Left lobe of liver (tissue), 1 donor: ENCODE measurements around a stretch of chr9.

DNA sequence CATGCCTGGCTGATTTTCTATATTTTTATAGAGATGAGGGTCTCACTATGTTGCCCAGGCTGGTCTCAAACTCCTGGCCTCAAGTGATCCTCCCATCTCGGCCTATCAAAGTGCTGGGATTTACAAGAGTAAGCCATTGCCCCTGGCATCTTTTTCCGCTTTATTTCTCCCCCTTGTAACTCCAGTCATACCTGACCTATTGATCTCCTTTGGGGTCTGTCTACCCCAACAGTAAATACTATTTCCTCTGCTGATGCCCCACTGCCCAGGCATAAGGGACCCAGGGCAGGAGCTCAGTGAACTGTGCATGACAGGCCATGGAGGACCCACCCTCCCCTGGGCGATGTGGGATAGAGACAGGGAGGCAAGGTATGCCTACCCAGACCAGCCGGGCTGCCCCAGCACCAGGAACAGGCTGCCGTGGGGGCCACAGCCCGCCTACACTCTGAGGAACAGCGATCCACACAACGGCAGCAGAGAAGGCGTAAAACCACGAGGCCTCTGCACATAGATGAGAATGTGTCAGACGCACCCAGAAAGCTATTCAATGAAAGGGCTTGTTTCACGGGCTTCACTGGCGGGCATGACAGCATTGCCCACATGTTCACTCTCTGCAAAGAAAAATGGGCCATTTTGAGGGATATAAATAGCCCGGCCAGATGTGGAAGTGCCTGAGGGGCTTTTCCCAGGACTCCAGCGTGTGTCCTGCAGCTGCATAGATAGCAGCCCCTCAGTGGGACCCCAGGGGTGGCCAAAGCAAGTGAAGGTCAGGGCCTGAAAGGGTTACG lies 49.6 kb downstream of the SEMA4D start:
- PRO-cap: no peak

DNA sequence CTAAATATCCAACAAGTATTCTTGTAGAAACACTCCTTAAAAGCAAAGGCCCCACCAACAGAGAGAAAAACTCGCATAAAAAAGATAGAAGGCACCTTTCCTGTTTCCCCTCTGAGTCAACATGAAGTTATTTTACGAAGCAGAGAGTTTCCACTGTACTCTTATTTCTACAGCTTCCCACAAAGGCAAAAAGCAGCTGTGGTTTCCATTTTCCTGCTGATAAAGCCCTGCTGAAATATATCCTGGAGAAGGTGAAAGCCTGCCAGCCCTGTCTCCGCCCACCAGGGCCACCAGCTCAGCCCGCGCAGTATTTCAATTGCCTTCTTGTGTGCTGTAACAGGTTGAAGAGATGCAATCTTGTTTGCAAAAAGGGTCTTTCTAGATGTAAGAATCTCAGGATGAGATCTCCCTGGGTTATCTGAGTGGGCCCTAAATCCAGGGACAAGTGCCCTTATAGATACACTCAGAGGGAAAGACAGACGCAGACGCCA lies 20.0 kb downstream of the SEMA4D start:
- PRO-cap: no peak

DNA sequence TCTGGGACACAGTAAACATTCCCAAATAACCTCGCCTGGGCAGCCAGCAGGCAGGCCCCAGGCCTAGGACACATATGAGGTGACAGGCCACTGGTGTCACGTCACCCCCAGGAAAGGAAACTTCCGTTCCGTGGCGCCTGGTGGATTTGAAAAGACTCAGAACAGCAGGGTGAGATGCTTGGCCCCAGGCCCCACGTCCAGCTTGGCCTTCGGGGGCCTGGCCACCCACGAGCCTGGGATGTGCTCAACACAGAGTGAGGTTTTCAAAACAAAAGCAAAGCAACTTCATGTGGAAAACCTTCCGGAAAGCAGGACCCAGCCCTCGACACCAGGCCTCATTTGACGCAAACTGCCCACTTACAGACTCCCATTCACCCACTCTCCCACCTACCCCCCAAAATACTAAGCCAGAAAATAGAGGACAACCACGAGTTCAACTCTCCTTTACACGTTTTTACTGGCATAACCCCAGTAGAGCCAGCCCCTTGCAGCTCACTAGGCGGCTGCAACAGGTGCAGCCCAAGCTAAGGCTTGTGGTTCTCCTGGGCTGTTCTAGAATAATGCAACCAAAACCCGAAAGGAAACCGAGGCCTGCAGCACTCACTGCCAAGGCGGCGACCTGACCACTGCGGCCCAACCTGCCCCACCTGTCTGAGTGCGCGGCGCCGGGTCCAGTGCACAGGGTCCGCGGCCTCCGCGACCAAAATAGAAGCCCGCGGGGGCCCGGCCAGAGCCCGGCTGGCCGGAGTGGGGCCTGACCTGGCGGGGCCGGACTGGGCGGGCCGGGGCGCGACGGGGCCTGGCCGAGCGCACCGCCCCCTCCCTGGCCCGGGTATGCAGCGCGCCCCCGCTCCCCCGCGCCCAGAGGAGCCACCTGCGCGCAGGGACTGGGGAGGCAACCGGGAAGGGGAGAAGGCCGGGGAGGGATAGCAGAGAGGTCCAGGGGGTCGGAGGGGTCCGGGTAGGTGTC lies 900 bp downstream of the SEMA4D start:
- PRO-cap: unidirectional peak, plus-strand start at position 596 of the sequence

DNA sequence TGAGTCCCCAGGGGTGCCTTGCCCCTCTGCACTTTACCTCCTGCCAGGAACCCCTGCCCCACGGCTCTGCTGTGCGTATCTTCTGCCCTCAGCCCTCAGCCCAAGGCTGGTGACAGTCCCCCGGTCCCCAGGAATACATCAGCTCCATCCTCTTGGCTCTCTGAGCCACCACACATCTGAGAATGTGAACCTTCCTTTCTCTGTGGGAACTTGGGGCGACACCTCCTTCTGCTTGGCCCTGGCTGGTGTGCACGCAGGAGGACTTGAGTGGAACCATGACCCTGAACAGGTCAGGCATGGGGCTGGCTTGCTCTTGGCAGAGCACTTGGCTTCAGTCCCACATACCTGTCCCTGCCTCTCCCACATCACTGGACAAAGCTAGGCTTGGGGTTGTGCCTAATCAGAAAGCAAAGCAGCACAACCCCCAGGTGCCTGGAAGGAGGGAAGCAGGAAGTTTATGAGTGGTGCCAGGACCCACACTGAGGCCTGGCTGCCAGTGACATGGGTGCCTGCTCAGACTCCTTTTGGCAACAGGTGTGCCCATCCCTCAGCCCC lies 13.1 kb downstream of the GADD45G start:
- PRO-cap: no peak

- PRO-cap: no peak
Measured at GRCh38 chr9:89647968-89648765, 43.4 kb downstream of the GADD45G start.

GRCh38 chr9:89661929-89662657 lies 57.3 kb downstream of the GADD45G start:
- PRO-cap: bidirectional peak, plus-strand start at chr9:89662233, minus-strand start at chr9:89662033; unidirectional peak, plus-strand start at chr9:89662505; unidirectional peak, plus-strand start at chr9:89662535

GRCh38 chr9:90546051-90546694 lies 96.5 kb downstream of the DIRAS2 start:
- PRO-cap: no peak

DNA sequence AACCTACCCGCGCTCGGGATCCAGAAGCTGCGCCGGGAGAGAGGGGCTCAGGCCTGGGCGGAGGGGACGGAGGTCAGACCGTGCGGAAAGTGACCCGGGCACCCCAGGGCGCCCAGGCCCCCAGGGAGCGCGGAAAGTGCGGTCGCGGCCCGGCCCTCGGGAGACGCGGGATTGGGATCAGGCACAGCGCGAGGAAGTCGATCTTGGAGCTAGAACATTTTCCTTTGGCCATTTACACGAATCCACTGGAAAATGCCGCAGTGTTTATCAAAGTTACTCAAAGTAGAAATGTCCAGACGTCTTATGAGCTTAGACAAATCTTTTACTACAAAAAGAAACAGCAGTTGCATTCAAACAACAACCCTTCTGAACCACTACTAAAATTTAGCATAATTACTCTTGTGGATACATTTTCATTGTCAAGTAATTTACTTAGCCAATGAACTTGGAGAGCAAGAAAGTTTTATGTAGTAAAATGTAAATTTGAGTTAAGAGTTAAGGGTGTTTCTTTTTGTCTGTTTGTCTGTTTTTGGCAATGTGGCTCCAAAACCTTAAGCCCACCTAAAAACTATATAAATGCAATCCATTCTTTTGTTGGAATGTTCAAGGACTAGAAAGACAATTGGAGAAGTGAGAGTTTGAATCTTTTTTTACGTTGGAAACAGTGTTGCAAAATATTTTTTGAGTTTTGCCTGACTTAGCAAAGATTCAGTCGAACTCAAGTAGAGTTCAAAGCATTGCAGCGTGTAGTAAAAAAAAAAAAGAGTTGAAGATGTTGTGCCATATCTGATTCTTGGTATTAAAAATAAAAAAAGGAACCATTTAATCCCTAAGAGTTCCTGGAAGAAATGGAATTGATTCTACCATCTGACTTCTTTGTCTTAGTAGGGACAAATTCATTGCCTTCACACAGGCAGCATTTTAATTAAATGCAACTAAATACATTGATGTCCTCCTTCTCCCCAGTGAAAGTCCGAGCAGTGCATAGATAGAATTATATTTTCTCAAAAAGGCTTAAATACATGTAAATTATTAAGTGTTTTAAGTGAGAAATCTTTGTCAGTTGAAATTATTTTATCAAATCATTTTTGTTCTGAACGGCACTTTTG lies 800 bp downstream of the SYK start:
- PRO-cap: no peak

DNA sequence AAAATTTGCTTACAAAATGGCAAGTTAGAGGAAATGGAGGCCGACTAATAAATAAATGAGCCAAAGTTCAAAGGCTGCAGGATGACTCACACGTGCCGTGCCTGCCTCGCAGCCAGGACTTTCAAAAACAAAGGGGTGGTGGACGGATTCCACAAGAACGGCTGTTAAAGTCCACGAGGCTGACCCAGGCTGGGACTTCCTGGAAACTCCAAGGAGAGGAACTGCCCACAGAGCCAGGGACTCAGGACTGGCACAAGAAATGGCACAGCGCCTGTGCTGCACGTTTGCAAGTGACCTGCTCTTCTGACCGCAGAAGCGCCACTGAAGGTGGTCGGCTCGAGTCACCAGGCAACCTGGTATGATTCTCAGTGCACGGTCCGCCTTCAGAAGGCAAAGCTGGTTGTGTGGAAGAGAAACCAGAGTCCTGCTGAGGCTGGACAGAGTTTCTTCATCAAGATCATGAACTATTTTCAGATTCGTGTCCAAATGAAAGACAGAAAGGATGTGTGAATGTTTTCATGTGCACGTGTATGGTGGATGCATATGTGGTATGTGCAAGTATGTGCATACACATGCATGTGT lies 236.5 kb downstream of the SYK start:
- PRO-cap: no peak

DNA sequence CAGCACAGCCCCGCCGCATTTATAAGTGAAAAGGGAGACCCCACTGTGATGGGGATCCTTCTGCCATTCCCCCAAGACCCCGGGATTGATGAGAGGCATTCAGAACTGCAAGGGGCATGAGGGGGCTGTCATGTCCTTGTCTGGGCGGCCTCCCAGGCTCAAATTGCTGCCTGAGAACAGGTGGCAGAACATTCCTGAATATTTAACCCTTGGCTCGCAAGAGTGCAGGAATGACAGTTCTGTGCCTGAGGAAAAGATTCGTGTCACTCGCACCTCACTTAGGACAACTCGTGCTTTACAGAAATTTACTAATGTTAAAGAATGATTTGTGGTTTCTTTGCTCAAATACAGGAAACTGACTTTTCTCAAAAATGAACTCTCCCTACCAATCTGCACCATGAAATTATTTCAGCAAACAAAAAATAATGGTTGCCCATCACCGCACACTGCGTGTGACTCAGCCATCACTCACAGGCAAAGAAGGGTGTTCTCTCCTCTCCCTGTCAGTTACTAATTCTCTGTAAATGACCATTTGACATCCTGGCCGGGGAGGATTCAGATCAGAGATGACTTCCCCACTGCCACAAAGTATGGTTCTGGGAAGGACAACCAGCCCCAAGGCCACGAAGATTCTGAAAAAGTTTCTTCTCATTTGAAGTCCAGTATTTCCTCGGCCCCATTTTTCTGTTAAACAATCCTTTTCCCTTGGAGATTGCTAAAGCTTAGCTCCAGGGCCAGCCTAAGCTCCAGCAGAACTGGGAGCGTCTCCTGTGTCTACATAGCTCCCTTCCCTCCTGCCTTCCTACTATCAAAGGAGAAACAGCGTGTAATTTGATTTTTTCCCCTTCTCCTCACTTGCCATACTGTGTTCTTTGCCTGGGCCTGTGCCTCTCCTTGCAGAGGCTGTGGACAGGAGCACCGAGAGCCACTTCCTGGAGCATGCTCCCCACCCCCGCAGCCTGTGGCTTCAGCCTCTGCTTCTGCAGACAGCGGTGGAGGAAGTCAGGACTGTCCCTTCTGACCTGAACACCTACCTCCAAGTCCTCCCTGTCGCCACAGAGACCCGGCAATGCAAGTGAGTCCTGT lies 199.4 kb downstream of the AUH start:
- PRO-cap: no peak

GRCh38 chr9:91194124-91194395 lies 167.7 kb downstream of the AUH start:
- PRO-cap: bidirectional peak, plus-strand start at chr9:91194316, minus-strand start at chr9:91194296

DNA sequence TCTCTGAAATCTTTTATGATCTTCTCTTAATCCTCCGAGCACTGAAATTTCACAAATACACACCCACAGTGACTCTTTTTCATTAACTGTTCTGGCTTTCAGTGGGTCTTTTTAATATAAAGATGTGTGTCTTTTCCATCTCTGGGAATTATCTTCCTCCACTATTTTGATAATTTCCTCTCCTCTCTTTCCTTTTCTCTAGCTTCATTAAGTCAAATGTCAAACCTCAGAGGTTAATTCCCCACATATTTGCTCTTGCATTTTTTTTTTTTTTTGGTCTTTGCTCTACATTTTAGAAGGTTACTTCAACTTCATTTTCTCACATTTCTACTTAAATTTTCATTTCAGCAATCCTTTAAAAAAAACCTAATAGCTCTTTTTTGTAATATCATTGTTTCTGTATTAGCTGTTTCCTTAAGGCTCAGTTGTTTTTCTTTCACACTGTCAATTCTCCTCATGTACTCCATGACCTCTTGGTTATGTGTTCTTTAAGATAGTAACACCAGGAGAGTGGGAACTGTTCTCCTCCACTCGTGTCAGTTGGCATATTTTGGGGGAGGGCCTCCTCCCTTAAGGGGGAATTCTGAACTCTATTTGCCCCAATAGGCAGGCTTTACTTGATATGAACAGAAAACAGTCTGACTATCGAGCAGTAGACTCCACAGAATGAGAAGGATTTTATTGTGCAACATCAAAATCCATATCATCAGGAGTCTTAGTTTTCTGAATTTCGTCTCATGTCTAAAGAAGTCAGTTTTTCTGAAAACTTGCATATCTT lies 96.5 kb downstream of the AUH start:
- PRO-cap: no peak

DNA sequence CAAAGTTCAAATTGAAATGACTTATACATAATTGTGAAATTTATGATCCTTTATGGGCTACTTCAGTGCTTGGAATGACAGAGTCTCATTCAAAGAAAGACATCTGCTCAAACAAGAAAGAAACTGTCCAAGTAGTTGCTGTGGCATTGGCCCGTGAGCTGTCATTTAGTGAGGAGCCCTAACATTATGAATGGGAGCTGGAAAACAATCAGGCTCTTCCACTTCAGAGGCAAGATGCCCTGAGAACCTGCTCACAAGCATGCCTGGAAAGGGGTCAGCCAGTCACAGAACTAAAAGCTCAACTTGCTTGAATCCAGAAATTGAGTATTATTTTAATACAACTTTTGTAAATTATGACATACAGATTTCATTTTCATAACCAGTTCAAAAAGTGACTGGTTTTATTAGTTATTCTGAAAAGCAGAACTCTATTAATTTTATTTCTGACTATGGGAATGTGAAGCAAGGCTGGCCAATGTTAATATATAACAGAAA lies 63.3 kb downstream of the AUH start:
- PRO-cap: no peak

GRCh38 chr9:91300159-91300661 lies 61.5 kb downstream of the AUH start:
- PRO-cap: no peak

DNA sequence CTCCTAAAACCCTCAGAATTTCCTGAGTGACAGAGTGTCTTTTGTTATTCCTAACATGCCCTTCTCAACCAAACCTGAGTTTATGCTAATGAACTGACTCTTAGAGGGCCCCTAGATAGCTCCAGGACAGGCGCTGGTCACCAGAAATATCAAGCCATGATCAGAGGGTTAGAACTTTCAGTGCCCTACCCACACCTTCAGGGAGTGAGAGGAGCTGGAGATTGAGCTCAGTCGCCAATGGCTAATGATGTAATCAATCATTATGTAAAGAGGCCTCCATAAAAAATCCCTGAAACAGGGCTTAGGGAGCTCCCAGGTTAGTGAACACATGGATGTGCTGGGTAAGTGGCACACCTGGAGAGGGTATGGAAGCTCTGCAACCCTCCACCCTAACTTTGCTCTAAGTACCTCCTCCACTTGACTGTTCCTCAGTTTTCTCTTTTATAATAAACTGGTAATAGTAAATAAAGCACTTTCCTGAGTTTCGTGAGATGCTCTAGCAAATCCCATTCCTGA lies 15.6 kb downstream of the AUH start:
- PRO-cap: no peak

DNA sequence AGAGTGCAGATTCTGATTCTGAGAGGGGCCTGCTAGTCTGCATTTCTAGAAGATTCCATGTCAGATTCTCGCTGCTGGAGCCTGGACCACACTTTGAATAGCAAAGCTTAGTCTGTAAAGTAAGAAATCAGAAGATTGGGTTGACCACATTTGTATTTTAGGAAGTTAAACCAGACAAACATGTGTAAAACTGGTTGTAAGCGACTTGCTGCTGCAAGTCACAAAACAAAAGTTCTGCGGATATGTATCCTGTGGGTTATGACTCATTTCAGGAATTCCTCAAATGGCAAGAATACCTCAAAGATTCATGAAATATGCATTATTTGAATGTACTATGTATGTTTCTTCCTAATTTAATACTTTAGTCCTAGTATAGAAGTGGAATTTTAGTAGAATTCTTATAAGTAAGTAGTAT lies 27.9 kb downstream of the NFIL3 start:
- PRO-cap: no peak

- PRO-cap: unidirectional peak, minus-strand start at chr9:91714450
Measured at GRCh38 chr9:91714071-91714978, 235.7 kb downstream of the ROR2 start.

DNA sequence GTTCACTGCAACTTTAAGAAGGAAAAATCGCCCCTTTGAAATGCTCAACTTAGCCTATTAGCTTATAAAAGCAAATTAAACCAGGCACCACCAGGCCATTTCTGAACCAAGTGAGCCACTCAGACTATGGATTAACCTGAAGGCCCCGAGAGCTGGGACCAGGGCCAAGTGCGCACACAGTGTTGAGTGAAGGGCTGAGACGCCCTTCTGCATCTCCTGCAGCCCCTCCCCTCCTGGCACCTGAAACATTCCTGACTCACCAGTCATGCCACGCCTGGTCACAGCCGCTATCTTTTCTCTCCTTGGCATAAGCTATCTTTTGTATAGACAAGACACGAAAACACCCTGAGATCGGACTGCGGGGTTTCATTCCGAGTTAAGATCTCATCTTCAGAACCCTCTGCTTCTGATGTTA lies 111.8 kb downstream of the ROR2 start:
- PRO-cap: no peak

DNA sequence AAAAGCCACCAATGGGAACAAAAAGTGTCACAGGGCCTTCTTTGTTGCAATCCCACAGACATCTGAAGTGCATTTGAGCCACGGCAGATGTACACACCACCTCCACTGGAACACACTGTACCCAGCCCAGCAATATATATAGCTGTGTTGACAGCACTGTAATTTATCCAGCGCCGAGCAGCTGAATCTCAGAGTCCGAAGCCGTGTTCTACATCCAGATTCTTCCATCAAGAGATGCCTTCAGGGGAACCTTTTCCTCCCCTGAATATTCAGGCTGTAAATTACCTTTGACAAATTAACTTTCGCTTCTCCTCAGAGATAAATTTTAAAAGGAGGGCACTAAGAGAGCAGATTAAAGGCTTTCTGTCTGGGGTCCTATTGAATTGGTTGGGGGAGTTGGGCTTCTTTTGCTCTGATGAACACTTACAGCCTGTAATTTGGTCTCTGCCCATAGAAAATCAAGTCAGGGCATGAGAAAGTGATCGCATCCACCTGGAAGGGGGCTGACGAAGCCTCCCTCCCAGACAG lies 76.4 kb downstream of the ROR2 start:
- PRO-cap: no peak

GRCh38 chr9:91888627-91889541 lies 61.1 kb downstream of the ROR2 start:
- PRO-cap: no peak